Measurements from ENCODE around the genes FRMPD3, PRPS1 and ACSL4.

DNA sequence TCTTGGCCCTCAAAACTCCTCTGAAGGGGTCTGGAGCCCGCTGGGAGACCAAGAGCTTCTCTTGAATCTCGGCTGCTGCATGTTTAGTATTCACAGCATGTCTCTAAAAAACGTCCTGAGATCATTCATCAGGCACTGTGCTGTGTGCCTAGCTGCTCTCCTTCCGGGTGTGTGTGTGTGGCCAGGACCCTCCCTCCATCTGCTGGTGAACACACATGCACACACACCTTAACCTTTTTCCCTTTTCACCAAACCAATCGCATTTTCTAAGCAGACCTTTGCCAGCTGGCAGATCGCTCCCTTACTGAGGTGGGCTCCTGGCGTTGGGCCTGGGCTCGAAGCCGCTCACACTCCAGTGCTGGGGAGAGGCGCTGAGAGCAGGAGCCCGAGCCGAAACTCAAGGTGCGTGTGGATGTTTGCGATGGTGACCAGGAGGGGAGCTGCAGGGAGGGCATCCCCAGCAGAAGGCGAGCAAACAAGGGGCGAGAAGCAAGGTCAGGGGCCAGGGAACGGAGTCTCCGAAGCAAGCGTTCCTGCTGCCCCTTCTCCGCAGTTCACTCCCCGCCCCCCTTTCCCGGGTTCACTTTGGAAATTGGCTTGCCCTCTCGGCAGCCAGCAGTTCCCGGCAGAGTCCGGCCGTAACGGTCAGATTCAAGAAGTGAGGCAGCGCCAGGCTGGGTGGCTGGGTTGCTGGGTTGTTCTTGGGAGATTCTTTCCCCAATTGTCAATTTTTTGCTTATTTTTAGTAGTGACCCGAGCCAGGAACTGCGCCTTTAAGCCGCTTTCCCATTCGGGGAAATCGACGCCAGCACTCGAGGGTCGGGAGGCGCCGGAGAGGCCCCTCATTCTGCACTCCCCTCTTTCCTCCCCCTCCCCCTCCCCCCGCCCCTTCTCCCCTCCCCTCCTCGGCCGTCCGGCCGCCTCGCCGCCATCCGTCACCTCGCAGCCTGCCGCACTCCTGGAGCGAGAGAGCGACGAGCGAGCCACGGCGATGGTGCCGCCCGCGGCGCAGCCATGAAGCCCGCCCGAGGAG, at the start of gene FRMPD3:
TSS of gene FRMPD3 (plus strand) at position 955 of the 1,033 bp plus-strand sequence.
- PRO-cap: unidirectional peak, plus-strand start at position 955 of the sequence

DNA sequence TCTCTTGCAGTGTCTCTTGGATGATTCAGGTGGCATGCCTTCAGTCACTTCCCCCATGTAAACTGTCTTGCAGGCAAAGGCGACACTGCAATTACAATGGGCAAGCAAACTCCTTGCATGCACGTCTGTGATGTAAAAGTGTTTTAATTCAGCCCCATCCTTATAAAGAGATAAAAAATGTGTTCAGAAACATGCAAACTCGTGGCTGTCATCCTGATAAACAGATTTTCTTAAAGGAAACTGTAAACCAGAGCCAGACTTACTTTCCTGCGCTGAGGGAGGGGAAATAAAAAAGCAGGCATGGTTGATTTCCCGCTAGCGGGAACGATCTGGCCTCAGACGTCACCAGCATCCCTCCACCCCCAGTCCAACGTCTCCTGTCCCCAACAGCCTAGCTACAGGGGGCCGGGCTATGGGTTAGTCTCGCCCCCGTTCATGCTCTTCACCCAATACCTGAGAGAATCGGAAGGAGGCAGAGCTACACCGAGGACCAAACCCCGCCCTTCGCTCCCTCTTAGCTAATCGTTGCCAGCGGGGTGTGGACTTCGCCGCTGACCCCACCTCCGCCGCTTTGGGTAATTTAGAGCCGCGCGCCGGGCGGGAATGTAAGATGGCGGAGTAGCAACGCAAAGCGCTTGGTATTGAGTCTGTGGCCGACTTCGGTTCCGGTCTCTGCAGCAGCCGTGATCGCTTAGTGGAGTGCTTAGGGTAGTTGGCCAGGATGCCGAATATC, at the start of gene PRPS1:
TSS of gene PRPS1 (plus strand) at position 603 of the 733 bp plus-strand sequence.
- PRO-cap: bidirectional peak, plus-strand start at position 583 of the sequence, minus-strand start at position 331 of the sequence

GRCh38 chrX:109733066-109733650, at the start of gene ACSL4:
ACSL4 (minus strand) TSS chrX:109733257.
- PRO-cap: bidirectional peak, plus-strand start at chrX:109733565, minus-strand start at chrX:109733204

DNA sequence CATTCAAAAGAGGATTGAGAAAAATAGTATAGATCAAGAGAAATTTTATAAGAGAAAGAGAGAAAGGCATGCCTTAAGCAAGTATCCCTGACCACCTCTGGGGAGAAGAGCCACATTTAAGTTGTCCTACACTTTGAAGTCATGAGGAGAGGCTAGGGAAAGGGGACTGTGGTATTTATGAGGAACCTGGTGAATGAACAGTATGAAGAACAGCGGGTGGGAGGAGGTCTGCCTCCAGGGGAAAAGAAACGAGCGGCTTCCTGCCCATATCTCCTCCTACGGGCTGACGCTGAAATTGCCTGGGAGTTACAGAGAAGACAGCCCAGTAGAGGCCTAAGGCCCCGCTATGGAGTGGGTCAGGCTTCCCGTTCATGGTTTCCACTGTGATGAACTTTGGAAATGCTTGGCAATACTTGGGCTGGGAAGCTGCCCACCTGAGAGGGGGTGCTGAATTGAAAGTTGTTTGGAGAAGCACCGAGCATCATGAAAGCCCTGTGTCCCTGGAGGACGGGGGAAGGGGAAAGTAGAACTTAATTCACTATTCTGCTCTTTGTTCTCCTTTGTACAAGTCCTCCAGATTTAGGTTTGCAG, 106.9 kb upstream of the ACSL4 start:
- PRO-cap: no peak

DNA sequence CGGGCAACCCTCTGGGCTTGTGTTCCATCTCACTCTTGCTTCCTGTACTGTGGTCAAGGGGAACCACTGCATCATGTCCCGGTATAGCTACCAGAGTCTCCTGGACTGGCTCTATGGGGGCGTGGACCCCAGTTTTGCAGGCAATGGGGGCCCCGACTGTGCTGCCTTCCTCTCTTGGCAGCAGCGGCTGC, 683 bp downstream of the TMEM164 start:
- PRO-cap: no peak

- PRO-cap: no peak
Measured at GRCh38 chrX:110010118-110010683, 7.3 kb downstream of the TMEM164 start.

DNA sequence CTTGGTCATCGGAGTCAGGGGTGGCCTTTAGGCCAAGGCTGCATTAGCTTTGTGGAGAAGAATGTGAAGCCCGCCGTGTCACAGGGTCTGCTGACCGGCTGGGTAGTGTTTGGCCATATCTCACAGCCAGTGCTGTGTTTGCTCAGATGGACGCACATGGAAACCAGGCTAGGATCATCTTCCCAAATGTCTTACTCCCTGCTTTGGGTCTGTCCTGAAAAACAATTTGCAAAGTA, 13.0 kb downstream of the TMEM164 start:
- PRO-cap: no peak

DNA sequence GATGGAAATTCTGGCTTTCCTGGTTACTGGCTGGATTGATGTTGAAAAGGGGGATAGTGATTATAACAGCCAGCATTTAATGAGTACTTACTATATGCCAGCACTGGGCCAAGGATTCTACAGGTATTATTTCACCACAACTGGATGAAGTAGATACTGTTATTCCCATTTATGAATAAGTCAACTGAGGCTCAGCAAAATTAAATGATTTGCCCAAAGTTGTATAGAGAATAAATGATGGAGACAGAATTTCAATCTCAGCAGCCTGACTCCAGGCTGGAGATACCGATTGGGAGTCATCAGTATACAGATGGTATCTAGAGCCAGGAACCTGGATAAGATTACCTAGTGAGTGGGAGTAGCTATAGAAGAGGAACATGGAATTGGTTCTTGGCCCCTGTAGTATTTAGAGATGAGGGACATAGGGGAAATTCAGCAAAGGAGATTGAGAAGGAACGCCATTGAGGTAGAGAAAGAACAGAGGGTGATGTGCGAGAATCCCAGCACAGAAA, 135.3 kb downstream of the TMEM164 start:
- PRO-cap: no peak

GRCh38 chrX:110163359-110164208, 154.3 kb downstream of the AMMECR1 start:
- PRO-cap: no peak

DNA sequence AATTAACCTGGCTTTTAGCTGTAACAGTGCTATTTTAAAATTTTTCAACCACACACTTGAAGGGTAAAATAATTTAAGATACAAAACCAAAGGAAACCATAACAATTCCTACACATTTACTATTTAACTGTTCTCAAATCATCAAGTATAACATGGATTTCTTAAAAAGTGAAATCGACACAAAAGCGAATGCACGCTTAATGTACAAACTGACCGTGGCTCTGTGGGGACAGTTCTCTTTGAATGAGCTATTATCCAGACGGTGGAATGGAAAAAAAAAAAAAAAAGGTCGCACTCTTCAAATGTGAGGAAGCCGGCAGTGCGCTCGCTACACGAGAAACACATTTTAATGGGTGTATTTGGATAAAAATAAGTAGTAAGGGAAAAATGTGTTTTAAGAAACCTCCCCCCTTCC, 1.2 kb downstream of the AMMECR1 start:
- PRO-cap: no peak

DNA sequence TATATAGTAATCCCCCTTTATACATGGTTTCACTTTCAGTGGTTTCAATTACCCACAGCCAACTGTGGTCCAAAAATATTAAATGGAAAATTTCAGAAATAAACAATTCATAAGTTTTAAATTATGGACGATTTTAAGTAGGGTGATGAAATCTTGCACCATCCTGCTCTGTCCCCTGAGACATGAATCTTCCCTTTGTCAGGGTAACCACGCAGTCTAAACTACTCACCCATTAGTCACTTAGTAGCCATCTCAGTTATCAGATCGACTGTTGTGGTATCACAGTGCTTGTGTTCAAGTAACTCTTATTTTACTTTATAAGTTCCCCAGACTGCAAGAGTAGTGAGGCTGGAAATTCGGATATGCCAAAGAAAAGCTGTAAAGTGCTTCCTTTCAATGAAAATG, 5.4 kb downstream of the GNG5B start:
- PRO-cap: no peak

DNA sequence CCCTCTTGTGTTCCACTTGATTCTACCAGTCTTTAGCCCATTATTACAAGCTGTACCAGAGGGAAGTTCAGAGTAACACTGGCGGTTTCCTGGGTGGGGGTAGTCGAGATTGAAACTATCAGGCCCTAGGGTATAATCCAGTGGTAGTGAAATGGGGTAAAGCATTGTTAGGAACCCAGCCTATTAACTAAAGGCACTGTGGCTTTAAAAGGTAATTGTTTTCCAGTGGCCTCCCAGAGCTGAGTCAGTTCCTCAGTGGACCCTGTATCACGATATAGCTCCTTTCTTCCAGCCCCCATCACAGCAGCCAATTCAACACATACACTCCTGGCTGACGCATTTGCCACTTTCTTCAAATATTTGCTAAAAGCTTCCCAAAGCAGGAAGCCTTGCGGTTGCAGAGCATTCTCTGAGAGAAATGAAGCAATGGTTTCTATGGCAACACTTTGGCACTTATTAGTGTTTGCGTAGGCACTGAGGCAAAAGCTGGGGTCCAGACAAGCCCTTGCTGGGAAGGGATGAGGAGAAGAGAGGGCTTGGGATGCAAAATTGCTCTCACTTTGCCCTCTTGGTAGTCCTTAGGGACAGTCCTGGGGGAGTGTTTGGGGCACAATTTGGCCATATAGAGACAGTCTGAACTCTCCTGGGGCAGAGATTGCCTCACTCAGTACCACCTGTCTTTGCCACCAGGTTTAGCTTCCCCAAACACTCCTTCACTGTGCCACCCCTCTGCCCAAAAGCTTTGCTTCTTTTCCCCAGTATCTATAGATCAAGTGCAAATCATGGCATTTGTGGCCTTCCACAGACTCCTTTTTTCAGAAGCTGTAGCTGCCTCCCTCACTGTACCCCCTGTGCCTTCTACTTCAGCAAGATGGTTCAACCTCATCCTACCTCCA, 55.0 kb upstream of the PAK3 start:
- PRO-cap: no peak

DNA sequence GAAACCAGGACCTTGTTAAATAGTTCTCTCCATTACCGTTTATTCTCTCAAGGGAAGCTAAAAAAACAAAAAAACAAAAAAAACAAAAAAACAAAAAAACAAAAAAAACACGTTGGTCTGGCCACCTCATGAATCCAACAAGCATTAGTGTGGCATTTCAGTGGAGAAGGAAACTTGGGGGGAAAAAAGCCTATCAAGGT, 62.8 kb upstream of the ALG13 start:
- PRO-cap: no peak

GRCh38 chrX:113784796-113785232, 799.1 kb upstream of the HTR2C start:
- PRO-cap: no peak

- PRO-cap: no peak
Measured at GRCh38 chrX:115468159-115468358, 92.9 kb upstream of the PLS3 start.

- PRO-cap: unidirectional peak, minus-strand start at chrX:115562703; unidirectional peak, minus-strand start at chrX:115562755
Measured at GRCh38 chrX:115562584-115563017, 1.6 kb downstream of the PLS3 start.

- PRO-cap: no peak
Measured at GRCh38 chrX:115649636-115650325, 88.8 kb downstream of the PLS3 start.

GRCh38 chrX:115921443-115922442, 248.8 kb upstream of the AGTR2 start:
- PRO-cap: no peak

- PRO-cap: no peak
Measured at GRCh38 chrX:115940669-115941110, 229.9 kb upstream of the AGTR2 start.

GRCh38 chrX:117972508-117973187, 144.0 kb downstream of the KLHL13 start:
- PRO-cap: no peak

Data from endodermal cell (in vitro differentiated cells).